Measurements from ENCODE around the gene PGM3.

DNA sequence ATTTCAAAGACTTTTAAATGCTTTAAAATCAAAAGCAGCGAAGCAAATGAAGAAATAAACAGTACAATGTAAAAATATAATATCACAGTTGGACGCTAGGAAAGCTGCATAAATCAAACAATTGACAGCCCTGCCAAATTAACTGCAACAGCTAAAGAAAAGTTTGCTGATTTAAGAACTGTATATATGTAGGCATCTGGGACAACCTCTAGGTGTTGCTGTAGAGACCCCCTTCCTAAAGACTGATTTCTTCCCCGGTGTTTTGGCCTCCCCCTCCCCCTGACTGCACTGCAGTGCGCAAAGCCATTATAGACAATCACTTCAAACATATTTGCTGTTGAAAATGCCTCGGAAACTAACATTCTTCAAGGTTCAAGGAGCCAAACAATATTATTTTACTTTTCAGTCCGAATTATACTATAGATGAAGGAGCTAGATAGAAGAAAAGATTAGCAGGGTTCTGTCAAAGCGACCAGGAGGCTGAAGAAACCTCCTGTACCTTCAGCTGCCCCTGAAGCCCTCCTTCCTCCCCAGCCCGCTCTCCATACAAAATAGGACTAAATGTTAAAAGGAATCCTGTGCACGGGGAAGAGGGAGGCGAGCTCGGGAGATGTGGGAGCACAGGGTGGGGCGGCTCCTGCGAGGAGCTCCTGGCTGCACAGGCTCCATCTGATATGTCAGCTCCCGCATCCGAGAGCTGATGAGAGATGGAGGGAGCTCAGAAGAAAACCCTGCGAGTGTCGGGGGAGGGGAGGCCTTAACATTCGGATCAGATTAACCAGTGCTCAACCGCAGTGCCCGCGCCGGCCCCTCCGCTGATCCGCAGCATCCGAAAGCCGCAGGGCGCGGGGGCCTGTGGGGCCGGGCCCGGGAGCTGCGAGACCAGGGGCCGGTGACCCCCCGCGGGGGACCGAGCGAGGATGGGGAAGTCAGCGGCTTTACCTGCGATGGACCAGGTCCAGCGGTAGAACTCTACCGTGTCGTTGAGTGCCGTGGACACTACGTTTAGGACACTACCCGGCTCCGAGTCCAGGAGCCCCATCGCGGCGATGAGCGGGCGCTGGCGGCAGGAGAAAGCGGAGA is 774 bp downstream of the ELOVL4 start:
- RRBS = 2% methylated on average over 14 of the region's 52 CpGs

DNA sequence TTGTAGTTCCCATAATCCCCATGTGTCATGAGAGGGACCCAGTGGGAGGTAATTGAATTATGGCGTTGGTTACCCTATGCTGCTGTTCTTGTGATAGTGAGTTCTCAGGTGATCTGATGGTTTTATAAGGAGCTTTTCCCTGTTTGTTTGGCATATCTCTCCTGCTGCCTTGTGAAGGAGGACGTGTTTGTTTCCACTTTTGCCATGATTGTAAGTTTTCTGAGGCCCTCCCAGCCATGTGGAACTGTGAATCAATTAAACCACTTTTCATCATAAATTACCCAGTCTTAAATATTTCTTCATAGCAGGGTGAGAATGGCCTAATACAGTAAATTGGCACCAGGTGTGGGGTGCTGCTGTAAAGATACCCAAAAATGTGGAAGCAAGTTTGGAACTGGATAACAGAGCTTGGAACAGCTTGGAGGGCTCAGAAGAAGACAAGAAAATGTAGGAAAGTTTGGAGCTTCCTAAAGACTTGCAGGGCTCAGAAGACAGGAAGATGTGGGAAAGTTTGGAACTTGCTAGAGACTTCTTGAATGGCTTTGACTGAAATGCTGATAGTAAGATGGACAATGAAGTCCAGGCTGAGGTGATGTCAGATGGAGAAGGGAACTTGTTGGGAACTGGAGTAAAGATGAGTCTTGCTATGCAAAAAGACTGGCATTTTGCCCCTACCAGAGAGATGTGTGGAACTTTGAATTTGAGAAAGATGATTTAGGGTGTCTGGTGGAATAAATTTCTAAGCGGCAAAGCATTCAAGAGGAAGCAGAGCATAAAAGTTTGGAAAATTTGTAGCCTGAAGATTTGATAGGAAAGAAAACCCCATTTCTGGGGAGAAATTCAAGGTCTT is 288.6 kb downstream of the BCKDHB start:
- RRBS = no CpG with 5 or more reads among the region's 3 CpGs

- RRBS = no CpG with 5 or more reads among the region's 4 CpGs
Measured at GRCh38 chr6:81451784-81452355, 300.6 kb downstream of the TENT5A start.

DNA sequence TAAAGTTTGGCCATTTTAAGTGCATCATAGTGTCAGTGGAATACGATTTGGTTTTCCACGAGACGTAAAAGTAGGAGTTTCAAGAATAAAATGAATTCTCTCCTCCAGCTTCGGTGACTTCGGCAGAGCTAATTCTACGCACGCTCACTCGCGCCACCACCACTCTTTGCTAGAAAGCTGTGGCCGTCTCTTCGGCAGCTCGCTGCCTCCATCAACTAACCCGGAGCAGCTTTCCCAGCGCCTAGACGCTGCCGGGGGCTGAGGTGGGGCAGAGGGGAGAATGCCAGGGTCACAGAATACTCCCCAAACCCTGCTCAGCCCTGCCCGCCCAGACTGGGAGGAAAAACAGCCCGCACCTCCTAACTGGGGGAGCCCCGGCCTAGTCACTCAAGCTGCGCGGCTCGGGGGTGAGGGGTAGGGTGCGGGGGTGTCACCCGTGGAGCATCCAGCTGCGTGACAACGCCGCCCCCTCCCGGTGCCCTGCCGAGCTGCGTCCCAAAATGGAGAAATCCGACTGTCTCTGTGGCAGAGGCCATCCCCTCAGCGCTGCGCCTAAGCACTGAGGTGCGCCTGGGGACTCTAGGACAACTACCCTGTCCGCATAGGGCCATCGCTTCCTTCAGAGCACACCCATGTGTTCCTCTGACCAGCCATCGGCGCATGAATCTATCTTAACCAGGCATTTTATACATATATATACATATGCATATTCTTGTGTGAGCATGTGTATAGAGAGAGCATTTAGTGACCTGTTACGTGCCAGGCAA is 1.3 kb upstream of the TENT5A start:
- RRBS = no CpG with 5 or more reads among the region's 39 CpGs

- RRBS = no CpG with 5 or more reads among the region's 1 CpG
Measured at GRCh38 chr6:81788679-81788997, 36.2 kb upstream of the TENT5A start.

GRCh38 chr6:81934247-81934771 is 181.8 kb upstream of the TENT5A start:
- RRBS = no CpG with 5 or more reads among the region's 6 CpGs

DNA sequence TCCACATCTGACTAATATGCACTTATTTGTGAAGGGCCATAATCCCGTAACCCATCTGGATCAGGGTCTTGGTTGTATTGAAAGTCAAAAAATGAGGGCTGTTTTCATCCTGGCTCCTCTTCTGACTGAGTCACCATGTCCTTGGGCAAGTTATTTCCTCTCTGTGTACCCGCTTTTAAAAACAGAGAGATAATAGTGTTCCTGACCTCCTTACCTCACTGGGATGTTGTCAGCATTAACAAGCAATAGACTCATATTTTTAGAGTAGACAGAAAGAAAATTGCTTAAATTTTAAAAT is 233.6 kb downstream of the IBTK start:
- RRBS = no CpG with 5 or more reads among the region's 2 CpGs

DNA sequence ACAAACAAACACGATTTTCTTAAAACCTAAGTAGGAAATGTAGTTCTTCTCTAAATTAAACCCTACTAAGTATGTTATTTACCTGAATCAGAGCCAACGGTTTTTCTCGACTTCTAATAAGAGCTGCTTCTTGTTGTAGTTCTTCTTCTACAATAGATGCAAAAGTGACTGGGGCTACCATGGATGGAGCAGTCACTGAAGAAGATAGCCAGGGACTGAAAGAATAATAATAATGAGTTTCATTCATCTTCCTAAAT is 75.3 kb downstream of the IBTK start:
- RRBS = no CpG with 5 or more reads among the region's 3 CpGs

GRCh38 chr6:82199508-82200418 is 47.8 kb downstream of the IBTK start:
- RRBS = no CpG with 5 or more reads among the region's 3 CpGs

DNA sequence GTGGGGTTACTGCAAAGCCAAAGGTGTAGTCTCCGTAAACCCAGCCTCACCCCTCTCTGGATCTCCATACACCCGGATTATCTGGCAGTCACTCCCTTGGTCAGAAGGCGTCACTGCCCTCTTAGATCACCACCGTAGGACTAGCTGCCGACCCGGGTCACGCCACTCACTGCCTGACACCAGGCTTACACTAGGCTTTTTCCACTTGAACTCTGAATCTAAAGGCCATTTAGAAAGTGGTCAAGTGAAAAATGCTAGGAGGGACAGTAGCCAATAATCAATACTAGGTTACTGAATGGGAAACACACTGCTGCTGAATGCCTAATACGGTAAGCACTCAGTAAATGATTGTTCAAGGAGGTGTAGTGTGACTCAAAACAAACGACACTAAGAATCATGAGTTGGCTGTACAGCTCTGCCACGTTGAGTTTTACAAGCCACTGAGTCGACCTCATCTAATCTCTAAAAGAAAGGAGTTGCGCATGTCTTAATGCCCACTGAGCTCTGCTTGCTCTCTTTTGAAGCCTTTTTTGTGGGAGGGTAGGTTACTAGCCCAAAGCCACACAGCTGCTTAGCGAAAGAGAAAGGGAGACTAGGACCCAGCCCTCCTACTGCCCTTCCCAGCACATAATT is 758 bp upstream of the IBTK start:
- RRBS = 7% methylated on average over 4 of the region's 13 CpGs

DNA sequence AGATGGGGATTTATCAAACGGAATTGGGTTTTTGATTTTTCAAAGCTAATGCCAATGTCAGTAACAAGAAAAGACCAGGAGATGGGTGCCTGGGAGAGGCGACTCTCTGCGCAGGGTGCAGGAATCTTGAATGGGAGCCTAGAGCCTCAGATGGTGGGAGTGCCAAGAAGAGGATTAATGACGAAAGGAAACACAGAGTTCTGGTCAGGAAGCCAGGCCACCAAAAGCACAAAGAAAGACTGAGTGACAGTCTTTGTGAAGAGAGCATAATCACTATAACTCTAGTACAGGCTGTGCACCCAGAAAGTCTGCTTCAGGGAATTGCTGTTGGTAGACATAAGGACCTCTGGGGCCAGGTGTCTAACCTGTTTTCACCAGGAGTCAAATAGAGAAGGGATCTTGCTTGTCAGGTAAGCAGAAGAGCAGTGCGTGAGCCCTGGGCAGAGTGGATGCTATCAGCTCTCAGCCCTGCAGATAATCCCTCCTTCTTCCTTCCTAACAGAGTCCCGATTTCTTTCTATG is 347.9 kb downstream of the TPBG start:
- RRBS = no CpG with 5 or more reads among the region's 6 CpGs

GRCh38 chr6:83192413-83193520 is at the start of gene PGM3:
Gene PGM3 (minus strand): TSS chr6:83193265.
- RRBS = under 1% methylated on average over 11 of the region's 73 CpGs

GRCh38 chr6:83301144-83301664 is 108.0 kb downstream of the RWDD2A start:
- RRBS = no CpG with 5 or more reads among the region's 7 CpGs

DNA sequence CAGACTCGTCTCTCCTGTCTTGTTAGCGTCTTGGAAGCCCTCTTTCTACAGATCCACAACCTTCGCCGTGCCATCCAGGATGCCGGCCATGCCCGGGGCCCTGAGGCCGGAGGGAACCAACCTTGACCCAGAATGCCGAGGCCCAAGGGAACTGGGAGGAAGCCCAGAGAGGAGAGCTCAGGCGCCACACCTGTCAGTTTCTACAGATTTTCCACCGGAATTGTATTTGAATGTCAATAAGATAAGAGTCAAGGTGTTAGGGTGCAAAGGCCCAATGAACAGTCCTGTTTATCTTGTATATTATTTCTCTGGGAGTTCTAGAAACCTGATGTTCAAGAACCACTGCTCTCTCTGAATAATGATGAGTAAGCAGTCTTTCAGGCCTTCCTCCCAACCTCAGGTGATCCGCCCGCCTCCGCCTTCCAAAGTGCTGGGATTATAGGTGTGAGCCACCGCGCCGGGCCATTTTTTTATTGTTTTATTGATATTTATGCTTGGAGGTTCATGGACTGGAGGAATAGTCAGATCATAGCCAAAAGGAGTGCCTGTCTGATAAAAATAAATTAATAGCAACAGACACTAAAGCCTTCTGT is 858 bp upstream of the ME1 start:
- RRBS = no CpG with 5 or more reads among the region's 16 CpGs

GRCh38 chr6:83474194-83474754 is 38.1 kb upstream of the PRSS35 start:
- RRBS = no CpG with 5 or more reads among the region's 5 CpGs

DNA sequence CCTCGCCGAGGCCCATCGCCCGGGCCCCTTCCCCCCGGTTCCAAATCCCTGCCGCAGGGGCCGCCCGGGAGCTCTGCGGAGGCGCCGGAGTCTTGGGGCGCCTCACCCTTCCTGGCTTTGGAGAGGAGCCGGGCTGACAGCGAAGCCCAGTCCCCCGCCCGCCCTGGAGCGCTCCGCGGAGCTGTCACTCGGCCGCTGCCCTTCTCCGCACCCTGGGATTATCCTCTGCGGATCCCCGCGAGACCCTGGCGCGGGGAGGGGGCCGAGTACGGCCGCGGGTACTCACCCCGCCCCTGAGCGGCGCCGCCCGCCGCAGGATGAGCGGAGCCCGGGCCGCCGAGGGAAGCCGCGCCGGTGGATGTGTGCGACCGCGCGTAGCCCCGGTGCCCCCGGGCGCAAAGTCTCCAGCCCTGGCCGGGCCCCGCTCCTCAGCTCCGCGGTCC is 321 bp downstream of the SNAP91 start:
- RRBS = 5% methylated on average over 3 of the region's 55 CpGs

GRCh38 chr6:83853973-83854545 is 899 bp downstream of the RIPPLY2 start:
- RRBS = no CpG with 5 or more reads among the region's 19 CpGs

- RRBS = no CpG with 5 or more reads among the region's 6 CpGs
Measured at GRCh38 chr6:85385550-85386049, 64.3 kb upstream of the NT5E start.

DNA sequence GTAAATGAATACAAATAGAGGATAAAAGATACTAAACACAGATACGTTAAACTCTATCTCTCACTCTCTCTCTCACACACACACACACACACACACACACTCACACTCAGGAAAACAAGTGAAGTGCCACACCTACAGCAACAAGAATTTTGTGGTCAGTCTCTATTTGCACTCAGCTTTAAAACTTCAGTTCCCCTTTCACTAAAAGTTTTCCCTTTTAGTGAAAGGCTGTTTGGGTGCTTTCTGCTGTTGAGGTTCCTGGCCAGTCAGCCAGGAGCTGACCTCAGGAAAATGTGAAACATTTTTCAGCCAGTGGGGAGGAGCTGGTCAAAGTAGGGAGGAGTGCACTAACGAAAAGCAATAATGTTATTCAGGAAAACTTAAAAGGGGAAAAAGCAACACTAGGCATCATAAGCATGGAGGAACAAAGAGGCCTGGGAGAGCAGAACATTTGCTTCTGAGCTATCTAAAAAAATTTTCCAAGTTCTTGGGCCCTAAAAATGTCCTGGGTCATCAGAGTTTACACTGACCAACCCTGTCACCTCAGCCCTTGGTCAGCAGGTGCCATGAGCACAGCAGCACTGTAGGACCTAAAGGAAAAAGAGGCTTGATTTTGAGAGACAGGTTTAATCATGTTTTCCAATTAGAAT is 30.7 kb upstream of the NT5E start:
- RRBS = no CpG with 5 or more reads among the region's 2 CpGs

- RRBS = no CpG with 5 or more reads among the region's 4 CpGs
Measured at GRCh38 chr6:85485083-85485441, 35.2 kb downstream of the NT5E start.